ENCODE measurements around the gene MEX3A.

- PRO-cap: no peak
Observed at GRCh38 chr1:155895360-155895714, 15.8 kb downstream of the RIT1 start.

GRCh38 chr1:155899837-155900860 lies 11.0 kb downstream of the RIT1 start:
- PRO-cap: no peak

DNA sequence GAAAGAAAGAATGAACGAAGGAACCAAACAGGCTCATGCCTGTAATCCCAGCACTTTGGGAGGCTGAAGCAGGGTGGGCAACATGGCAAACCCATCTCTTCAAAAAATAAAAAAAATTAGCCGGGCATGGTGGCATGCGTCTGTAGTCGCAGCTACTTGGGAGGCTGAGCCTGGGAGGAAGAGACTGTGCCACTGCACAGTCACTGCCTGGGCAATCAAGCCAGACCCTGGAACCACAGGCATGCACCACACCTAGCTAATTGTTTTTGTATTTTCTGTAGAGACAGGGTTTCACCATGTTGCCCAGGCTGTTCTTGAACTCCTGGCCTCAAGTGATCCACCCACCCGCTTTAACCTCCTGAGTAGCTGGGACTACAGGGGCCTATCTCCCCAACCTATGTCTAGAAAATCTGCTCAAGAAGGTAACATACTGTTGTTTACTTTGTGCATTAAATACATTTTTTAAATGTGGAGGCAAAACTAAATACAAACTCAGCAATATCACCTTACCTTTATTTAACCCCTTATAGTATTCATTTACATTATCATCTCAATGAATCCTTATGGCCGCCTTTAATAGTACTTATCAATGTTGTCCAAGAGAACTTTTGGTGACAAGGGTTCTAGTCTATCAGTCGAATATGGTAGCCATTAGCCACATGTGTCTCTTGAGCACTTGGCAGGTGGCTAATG lies 2.7 kb downstream of the KHDC4 start:
- PRO-cap: no peak

- PRO-cap: unidirectional peak, minus-strand start at chr1:155944328
Observed at GRCh38 chr1:155944172-155945036, 3.0 kb downstream of the RXFP4 start.

- PRO-cap: unidirectional peak, minus-strand start at chr1:155975049
Observed at GRCh38 chr1:155974412-155975505, 3.6 kb downstream of the ARHGEF2 start.

GRCh38 chr1:155982869-155984176 lies 5.0 kb upstream of the ARHGEF2 start:
- PRO-cap: bidirectional peak, plus-strand start at chr1:155983782, minus-strand start at chr1:155983605

DNA sequence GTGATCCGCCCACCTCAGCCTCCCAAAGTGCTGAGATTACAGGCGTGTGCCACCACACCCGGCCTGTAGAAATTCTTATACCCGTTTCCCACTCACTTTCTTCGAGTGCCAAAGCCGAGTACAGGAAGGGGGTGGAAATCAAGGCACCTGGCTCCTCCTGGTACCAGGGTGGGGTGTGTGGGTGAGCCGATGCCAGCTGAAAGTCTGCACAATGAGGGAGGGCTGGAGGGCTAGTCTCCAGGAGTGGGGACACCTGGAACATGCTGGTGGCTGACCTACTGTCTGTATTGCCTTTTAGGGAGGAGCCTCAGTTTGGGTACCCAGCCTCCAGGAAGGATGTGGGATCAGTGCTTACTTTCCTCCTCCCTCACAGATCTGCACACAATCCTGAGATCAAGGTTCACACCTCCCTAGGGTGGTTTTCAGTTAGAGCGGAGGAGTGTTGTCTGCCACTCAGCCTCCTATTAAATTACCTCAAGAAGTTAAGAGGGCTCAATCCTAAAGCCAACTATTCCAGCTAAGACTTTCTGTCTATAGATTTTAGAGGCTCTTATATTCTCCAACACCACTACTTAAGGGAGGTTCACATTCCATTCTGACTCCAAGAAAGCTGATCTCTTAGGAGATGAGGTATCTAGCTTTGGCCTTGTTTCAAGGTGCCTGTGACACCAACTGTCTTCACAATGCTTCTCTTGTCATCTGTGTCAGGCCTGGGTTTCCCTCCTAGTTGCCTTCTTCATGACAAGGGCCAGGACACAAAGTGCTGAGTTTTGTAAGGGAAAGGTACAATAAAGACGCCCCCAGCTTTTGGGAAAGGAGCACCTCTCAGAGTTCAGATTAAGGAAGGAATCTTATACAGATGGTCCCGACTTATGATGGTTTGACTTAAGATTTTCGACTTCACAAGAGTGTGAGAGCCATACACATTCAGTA lies 15.8 kb downstream of the SSR2 start:
- PRO-cap: no peak

DNA sequence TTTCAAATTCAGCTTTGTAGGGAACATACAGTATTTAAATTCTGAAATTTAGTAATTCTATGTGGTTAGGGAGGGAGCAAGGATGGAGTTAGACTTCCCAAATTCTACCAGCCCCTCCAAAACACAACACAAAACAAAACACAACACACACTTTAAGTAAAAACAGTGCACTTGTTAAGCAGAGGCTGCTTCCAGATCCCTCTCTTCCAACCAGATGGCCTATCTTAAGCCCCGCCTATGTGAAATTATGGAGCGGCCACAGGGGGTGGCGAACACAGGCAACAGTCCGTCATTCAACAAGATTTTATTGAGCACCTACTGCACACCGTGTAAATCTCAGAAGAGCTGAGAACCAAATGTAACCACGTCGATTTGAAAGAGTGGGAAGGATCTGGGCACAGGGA lies 838 bp downstream of the UBQLN4 start:
- PRO-cap: unidirectional peak, plus-strand start at position 255 of the sequence

DNA sequence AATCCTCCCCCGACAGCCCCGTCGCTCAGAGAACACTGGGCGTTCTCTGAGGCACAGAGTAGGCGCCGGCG lies 601 bp downstream of the UBQLN4 start:
- PRO-cap: no peak

DNA sequence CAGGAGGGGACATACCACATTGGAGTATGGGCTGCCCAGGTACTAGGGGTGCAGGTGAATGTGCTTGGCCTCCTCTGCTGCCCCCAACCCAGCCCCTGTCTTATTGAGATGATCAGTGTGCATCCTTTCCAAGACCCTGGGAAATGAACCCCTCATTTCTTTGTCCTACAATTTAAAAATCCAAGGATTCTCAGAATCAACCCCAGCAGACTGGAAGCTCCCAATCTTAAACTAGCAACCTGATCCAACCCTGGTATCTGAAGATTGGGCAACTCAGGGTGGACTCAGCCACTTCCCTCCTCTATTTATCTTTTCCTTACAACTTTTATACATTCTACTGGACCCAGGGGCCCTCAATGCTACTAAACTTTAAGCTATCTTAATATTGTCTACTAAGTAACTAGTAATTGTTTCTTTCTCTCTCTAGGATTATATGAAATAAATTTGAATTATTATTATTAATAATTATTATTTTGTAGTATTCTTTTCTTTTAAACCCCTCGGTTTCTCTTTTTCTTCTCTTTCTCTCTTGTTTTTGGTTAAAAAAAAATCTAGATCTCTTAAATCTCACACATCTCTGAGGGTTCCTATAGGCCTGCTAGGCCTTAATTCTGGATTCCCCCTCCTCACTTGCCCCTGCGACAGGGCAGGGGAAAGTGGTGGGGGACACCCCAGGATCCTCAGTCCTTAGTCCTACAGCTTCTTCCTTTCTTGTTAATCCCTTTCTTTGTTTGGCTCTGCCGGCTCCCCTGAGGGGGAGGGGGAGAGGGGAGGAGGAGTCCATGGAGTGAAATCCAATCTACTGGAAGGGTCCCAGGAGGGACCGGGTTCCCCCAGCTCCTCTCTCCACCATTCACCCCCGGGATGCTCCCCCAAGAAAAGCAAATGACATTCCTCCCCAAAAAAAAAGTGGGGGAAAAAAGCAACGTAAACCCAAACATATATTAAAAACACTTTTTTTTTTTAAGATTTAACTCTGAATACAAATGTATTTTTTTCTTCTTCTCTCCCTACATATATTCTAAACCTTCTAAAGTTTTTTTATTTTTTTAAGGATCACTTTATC lies 8.7 kb downstream of the MEX3A start:
- PRO-cap: no peak

DNA sequence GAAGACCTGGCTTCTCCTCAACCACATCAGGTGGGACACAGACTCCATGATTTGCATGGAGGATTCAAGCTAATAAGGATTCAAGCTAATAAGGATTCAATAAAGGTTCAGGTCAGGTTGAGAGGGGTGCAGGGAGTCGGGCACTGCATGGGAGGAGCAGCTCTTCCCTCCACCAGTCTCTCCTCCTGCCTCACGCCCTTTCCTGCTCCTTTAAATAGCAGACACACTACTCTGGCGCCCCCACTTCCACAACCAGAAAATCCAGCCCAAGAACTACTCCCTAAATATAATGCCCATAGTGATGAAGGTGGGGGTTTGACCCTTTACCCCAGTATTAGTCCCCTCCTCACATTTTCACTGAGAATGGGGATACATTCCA lies 7.1 kb downstream of the MEX3A start:
- PRO-cap: no peak

- PRO-cap: no peak
Observed at GRCh38 chr1:156080678-156081148, 1.6 kb downstream of the MEX3A start.

DNA sequence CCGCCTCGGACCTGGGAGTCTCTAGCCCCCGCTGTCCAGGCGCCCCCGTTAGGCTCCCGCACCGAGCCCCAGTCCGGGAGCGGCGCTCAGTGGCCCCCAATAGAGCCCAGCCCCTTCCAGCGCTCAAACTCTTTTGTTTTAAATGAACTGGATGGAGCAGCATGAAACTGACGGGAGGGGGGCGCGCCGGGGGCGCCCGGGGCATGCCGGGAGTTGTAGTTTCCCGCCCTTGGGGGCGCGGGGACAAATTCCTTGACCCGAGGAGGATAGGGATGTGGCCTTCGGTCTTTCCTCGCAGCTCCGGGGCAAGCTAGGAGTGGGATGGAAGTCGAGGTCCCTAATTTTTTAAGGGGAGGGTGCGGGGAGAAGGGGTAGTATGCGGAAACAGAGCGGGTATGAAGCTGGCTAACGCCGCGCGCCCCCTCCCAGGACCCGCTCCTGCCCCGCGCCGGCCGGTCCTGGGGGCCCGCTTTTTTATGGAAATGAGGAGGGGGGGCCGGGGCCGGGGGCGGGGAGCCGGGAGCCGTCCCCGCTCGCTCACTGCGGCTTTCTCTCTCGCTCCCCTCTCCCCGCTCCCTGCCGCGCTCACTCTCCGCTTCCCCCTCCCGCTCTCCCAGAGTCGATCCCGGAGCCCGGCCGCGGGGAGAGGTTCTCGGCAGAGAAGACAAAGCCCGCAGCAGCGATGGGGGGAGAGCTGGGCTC lies at the start of gene MEX3A:
MEX3A (minus strand) TSS at position 135 of the 702 bp plus-strand sequence.
- PRO-cap: bidirectional peak, plus-strand start at position 246 of the sequence, minus-strand start at position 135 of the sequence; bidirectional peak, plus-strand start at position 618 of the sequence, minus-strand start at position 578 of the sequence

DNA sequence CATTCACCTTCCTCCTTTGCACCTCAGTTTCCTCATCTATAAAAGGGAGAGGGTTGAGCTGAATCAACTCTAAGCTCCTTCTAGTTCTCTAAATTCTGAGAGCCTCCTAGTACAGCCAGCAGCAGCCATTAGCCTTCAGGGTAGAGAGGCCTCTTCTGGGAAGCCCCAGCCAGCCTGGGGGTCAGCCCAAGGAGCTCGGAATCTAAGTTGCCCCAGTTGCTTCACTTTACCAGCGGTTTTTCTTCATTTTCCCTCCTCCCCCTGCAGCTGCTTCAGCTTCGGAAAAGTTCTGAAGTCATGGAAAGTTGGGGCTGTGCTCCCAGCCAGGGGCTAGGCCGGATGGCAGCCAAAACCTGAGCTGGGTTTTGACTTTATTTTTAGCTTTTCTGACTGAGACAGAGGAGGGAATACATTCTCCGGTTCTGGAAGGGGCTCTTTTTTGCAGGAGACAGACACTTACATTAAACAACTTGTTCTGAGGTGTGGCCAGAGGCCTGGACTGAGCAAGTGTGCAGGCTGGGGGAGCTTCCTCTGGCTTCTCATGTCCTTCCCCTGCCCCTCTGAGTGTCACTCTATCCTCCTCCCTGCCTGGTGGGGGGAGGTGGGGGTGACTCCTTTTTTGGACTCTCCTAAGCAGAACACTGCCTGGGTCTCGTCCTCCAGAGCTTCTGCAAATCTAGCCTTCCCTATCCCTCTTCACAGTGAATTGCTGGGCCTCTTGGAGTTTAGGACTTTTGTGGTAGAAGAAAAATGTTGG lies 14.4 kb downstream of the LMNA start:
- PRO-cap: bidirectional peak, plus-strand start outside the sequence, minus-strand start at position 670 of the sequence

DNA sequence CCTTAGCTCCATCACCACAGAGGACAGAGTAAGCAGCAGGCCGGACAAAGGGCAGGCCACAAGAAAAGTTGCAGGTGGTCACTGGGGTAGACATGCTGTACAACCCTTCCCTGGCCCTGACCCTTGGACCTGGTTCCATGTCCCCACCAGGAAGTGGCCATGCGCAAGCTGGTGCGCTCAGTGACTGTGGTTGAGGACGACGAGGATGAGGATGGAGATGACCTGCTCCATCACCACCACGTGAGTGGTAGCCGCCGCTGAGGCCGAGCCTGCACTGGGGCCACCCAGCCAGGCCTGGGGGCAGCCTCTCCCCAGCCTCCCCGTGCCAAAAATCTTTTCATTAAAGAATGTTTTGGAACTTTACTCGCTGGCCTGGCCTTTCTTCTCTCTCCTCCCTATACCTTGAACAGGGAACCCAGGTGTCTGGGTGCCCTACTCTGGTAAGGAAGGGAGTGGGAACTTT lies 15.8 kb upstream of the SEMA4A start:
- PRO-cap: no peak

GRCh38 chr1:156157460-156157962 lies 4.1 kb downstream of the SEMA4A start:
- PRO-cap: no peak

- PRO-cap: no peak
Observed at GRCh38 chr1:156244454-156245137, 2.6 kb downstream of the BGLAP start.

DNA sequence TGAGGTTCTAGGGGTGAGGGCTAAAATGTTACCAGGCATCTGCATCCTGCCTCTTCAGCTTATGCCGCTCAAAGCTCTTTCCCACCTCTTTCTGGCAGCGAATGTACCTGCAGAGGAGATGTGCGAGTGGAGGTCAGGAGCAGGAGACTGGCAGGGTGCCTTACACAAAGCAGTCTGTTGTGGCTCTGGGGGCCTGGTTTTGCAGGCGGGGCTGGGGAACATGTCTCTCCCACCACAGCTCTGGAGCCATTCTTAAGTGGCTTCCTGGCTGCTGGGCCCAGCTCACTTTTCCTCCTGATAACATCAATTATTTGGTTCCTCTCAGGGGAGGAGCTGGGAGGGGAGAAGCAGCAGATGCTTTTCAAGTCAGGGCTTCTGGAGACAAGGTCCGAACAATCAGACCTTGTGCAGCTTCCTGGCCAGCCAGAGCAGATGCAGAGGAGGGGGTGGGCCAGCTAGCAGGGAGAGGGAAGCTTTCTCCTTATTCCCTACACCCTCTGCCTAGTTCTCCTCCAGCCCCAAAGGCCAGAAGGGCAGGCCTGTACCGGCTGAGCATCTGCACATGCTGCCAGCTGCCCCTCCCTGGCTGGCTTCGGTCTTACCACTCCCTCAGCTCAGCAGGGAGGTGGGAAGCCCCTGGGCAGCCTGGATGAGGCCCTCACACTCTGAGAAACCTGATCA lies 3.7 kb upstream of the PAQR6 start:
- PRO-cap: no peak

GRCh38 chr1:156385669-156386120 lies 16.7 kb downstream of the RHBG start:
- PRO-cap: no peak

DNA sequence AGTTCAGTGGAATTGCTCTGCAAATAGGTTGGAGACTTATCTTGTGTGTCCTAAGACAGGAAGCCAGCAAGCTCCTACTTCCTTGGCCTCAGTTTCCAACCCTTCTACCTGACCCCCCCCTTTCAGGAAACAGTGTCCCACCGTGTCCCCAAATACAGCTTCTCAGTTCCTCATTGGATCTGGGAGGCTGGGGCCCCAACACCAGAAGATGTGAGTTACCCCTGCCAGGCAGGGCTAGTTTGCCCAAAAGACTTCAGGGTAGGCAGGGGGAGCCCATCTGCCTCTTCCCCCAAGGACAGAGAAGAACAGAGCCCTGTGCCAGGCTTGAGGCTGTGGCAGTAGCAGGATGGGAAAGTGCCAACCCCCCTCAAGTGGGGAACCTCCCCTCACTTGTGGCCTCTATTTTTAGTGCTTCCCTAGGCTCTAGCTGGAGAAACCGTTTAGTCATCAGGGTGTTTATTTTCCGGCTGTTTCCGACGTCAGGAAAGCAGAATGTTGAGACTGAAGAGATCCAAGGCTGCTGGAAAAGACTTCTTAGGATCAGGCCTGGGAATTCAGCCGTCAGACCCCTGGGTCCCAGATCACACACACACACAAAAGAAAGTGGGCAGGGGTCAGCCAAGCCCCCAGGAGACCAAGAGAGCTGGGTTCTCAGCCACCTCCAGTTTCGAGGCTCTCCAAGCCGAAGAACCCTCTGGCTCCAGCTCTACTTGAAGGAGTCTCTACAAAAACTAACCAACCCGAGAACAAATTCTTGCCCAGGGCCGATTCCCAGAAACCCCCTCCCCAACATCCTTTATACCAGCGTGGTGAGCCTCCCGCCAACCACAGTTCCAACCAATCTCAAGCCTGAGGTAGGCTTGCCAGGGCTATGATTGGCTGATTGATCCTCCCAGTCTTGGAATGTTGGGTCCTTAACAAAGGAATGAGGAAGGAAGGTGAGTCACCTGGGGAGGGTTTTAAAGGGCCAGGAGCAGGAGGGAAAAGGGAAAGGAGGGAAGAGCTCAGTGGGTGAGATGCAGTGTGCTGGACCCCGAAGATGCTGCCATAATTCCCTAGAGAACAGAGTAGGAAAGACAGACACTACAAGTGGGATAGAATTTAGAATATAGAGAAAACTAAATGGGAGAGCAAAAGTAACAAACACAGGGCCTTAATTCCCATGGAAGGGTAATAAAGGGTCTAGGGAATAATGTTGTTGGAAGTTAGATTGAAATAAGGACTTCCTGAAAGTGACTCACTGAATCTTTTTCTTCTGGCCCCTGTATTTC lies 2.5 kb upstream of the MEF2D start:
- PRO-cap: bidirectional peak, plus-strand start at position 490 of the sequence, minus-strand start at position 300 of the sequence; bidirectional peak, plus-strand start at position 990 of the sequence, minus-strand start at position 845 of the sequence